ENCODE data around the gene MRTFA.

DNA sequence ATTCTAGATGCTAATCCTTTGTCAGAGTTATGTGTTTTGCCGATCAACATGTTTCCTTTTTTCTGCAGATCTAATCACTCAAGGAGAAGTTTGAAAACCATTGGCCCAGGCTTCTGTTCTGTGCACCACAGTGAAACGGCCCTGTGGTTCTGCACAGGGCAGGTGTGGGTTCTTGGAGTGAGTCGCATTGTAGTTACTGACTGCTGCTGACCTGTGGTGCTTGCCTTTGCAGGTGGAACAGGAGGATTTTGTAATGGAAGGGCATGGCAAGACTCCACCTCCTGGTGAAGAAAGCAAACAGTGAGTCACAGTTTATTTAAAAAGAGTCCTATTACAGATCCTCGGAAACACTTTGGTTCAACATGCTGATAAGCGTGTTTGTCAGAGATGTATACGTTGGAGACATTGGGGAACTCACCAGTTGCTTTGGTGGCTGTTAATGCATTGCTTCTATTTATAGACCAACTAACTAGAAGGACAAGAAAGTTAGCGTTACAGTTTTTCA, 21.8 kb upstream of the TNRC6B start:
- PRO-cap = no peak

- PRO-cap = no peak
Measured at GRCh38 chr22:40181193-40181685, 3.5 kb downstream of the TNRC6B start.

DNA sequence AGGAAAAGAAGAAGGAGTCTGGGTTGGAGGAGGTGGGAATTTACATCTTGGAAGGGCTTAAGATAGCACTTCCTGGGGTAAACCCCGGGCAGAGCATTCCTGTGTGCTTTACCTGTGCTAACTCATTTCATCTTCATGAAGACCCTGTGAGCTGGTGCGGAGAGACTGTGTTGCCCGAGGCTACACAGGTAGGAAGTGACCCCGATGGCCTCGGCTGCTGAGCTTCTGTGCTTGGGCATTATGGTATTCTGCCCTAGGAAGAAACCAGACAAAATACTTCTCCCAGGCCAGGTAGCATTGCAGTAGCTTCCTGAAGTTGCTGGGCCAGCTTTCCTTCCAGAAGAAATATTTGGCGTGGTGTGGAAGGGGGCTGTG, 16.4 kb downstream of the TNRC6B start:
- PRO-cap = no peak

DNA sequence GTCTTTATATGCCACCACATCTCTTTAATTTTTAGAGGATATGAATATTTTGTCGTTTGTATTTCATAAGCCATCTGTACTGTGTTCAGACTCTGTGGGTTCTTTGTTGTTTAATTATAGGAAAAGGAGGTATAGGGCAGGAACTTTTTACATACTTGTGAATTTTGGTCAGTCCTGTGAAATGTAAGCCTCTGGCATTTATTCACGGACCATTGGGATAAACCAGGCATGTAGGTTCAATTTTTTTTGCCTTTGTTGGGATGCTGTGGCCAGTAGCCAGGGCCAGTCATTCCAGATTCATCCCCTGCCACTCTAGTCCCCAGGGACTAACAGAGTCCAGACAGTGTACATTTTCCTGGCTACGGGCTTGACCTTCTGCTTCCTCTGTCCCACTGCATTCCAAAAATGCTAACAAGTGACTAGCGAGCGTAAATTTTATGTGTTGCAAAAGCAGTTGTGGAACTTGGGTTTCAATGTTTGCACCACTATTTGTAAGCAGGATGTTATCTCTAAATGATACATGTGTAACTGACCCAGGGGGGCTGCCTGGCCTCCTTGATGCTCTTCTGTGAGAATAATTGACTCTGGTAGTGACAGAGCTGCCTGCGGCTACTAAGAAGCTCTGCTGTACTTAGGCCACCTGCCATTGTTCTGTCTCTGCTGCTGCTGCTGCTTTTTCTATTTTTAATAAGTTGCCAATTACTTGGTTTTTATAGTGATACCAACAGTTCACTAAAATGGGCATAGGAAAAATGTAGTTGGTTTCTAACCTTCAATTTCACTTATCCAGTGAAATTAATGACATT, 26.6 kb downstream of the TNRC6B start:
- PRO-cap = no peak

DNA sequence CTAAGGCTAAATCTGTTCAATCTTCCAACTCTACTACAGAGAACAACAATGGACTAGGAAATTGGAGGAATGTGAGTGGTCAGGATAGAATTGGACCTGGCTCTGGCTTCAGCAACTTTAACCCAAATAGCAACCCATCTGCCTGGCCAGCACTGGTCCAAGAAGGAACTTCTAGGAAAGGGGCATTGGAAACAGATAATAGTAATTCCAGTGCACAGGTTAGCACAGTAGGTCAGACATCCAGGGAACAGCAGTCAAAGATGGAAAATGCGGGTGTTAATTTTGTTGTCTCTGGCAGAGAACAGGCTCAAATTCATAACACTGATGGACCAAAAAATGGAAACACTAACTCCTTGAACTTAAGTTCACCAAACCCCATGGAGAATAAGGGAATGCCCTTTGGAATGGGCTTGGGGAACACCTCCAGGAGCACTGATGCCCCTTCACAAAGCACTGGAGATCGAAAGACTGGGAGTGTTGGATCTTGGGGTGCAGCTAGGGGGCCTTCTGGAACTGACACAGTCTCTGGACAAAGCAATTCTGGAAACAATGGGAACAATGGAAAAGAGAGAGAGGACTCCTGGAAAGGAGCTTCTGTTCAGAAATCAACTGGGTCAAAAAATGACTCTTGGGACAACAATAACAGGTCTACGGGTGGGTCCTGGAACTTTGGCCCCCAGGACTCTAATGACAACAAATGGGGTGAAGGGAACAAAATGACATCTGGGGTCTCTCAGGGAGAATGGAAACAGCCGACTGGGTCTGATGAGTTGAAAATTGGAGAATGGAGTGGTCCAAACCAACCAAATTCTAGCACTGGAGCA, 81.1 kb upstream of the ADSL start:
- PRO-cap = no peak

- PRO-cap = no peak
Measured at GRCh38 chr22:40289892-40290626, 56.2 kb upstream of the ADSL start.

DNA sequence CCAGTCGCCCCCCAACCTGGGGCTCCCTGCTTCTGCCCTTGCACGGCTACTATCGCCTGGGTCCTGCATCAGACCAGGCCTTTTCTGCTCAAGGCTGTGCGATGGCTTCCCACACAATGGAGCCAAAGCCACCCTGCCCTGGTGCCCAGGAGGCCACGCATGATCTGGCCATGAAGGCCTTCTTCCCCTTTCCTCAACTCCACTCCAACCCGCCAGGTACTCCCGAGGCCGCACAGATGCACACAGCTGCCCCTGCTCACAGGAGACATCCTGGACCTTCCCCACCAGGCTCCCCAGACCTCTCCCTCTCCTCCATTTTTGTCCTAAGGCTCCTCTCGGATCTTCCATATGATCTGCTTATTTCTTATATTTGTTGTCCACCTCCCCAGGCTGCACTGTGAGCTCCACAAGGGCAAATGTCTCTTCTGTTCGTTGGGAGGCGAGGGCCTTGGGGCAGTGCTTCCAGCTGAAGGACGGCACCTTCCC, 46.0 kb downstream of the SGSM3 start:
- PRO-cap = no peak

DNA sequence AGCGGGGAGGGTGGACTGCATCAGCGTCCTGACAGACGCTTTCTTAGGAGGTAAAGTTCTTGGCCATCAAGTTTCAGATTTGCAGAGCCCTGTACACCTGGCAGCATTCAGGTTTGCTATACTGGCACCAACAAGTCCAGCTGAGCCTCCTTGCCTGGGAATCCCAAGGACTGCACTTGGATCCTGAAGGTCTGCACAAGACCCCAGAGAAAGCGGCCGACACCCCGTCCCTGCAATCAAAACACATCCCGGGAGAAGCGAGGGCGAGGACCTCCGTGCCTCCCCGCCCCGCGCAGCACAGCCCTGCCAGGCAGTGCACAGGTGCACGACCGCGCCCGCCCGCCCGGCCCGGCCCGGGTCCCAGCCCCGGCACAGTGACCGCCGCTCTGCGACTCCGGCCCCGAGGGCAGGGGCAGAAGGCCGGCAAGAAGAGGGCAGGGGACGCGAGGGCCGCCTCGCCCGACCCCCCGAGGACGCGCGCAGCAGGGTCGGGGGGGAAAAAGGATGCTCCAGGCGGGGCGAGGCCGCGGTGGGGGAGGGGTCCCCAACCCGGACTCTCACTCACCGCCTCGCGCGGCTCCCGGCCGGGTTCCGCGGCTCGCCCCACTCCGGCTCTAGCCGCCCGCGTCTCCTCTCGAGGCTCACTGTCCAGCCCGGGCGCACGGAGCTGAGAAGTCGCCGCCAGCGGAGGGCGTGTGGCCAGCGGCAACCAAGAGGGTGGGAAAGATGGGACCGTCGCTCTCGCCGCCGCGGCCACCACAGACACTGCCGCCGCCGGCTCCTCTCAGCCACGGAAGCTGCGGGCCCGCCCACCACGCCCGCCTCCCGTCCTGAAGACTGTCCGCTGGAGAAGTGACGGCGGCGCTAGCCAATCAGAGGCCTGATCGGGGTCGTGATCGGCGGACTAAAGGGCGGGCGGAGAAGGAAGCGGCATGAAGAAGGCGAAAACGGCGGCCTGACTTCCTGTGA, at the start of gene MRTFA:
TSS of gene MRTFA (minus strand) at position 807 of the 969 bp plus-strand sequence.
- PRO-cap = unidirectional peak, plus-strand start at position 560 of the sequence; bidirectional peak, plus-strand start outside the sequence, minus-strand start at position 764 of the sequence

GRCh38 chr22:40654553-40655219, 18.2 kb upstream of the MRTFA start:
- PRO-cap = no peak

GRCh38 chr22:40694318-40695019, 15.2 kb downstream of the MCHR1 start:
- PRO-cap = no peak

- PRO-cap = no peak
Measured at GRCh38 chr22:40732547-40733139, 53.4 kb downstream of the MCHR1 start.

DNA sequence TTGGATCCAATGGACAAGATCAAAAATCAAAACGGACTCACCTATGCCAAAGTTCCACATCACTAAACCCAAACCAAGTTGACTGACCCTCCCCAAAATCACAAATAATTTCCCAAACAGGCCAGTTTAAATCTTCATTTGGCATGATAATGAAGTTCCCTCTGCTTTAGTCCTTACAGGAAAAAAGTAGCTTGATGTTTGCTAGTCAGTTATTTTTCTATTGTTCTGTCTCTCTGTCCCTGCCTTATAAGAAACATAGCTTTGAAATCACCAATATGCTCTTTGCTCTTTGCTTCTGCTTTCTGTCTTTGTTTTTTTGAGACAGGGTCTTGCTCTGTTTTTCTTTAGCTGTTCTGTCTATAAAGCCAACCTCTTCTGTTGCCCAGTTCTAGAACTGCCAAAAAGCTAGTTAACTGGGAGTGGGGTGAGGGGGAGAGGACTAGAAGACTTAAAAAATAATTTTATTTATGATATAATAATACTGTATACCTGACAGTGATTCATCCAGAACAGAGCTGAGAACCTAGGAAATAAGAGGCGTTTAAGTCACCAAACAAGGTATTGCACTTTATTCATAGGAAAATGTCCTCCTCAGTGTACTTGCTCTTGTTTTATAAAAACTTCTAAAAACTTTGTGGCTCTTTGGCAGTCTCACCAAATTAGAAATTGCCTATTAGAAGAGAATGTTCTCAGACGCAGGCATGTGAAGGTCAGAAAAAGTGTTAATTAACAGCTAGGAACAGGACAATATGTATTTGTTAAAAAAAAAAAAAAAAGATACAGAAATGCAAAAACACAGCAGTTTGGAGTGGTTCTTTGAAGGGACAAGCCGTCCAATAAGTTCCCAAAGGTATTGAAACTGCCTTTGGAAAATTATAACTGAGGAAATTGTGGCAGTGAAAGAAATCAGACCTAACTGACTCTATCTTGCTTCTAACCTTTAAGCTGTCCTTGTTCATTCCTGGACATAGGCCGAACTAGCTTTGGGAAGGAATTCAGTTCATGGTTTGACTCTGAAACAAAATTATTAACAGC, 68.1 kb downstream of the SLC25A17 start:
- PRO-cap = no peak

GRCh38 chr22:40953257-40953991, 2.2 kb downstream of the RBX1 start:
- PRO-cap = no peak

- PRO-cap = no peak
Measured at GRCh38 chr22:41248714-41249173, 8.0 kb upstream of the CHADL start.

DNA sequence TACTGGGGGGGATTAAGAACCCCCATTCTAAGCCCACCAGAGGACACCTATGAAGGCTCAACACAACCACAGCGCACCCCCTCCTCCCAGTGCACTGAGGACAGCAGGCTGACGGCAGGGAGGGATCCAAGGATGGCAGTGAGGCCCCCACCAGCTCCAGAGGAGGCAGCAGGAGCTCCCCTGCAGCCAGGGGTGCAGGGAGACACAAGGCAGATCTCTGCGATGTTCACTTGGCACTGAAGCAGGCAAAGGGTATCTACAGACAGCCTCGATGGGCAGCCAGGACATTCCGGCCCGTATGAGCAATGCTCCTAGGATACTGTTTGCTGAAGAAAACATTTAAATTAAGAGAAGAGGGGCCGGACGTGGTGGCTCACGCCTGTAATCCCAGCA, 19.5 kb upstream of the CHADL start:
- PRO-cap = no peak

DNA sequence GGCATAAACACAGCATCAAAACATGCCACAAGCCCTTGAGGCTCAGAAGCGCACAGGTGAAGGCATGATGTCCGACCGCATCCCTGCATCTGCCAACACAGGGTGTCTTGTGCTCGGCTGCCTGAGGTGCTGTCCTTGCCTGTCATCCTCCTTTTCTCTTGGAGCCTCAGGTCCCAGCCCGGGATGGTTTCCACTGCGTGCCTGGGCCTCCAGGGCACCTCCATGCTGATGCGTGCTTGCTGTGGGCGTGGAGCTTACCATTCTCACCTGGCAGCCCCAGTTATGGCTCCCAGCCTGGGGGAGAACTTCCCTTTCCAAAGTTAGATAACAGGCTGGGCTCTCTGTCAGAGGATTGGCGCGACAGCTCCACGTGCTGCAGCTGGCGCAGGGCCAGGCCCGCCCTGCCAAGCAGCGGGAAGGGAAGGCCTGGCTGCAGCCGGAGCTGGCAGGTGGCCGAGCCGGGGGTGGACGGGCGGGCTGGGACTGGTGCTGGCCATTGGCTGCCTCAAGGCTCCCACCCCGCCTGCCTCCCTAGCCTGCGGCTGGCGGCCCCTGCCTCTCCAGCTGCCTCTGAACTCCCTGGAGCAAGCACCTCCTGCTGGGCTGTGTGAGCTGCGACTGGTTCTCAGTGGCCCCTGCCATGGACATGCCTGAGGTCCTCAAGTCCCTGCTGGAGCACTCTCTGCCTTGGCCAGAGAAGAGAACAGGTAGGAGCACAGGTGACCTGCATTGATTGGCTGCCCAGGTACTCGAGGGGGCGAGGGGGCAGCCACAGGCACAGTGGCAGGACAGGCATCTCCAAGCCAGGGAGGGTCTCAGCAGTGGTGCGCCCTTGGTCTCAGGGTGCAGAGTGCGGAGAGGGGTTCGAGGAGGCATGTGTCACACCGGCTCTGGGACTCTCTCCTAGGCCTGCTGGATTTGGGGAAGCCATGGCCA, 14.6 kb upstream of the TEF start:
- PRO-cap = bidirectional peak, plus-strand start at position 407 of the sequence, minus-strand start at position 296 of the sequence

DNA sequence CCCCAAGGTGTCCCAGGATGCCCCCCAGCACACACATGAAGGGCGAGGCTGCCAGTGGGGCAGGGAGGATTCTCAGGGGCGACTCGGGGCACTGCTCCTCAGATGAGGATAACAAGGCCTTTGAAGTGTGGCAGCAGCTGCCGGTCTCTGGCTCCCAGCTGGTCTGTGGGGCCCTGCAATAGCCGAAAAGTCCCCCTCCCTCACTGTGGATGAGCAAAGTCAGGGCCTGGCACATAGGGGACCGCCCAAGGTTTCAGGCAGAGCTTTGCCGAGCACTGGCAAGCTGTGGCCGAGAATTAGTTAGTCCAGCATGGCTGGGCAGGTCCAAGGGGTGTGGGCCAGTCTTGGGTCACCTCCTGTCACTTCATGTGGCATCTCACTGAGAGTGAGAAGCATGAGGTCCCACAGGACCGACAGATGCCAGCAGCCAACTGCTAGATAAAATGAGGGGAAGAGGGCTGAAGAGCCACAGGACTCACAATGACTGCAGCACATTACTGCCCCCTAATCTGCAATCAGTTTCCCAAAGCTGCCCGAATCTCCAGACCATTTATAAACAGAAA, 12.6 kb upstream of the TEF start:
- PRO-cap = no peak

GRCh38 chr22:41380844-41381340, 850 bp upstream of the TEF start:
- PRO-cap = bidirectional peak, plus-strand start at chr22:41381090, minus-strand start at chr22:41381069; bidirectional peak, plus-strand start at chr22:41381532, minus-strand start at chr22:41381286

- PRO-cap = no peak
Measured at GRCh38 chr22:41394279-41394843, 12.6 kb downstream of the TEF start.

DNA sequence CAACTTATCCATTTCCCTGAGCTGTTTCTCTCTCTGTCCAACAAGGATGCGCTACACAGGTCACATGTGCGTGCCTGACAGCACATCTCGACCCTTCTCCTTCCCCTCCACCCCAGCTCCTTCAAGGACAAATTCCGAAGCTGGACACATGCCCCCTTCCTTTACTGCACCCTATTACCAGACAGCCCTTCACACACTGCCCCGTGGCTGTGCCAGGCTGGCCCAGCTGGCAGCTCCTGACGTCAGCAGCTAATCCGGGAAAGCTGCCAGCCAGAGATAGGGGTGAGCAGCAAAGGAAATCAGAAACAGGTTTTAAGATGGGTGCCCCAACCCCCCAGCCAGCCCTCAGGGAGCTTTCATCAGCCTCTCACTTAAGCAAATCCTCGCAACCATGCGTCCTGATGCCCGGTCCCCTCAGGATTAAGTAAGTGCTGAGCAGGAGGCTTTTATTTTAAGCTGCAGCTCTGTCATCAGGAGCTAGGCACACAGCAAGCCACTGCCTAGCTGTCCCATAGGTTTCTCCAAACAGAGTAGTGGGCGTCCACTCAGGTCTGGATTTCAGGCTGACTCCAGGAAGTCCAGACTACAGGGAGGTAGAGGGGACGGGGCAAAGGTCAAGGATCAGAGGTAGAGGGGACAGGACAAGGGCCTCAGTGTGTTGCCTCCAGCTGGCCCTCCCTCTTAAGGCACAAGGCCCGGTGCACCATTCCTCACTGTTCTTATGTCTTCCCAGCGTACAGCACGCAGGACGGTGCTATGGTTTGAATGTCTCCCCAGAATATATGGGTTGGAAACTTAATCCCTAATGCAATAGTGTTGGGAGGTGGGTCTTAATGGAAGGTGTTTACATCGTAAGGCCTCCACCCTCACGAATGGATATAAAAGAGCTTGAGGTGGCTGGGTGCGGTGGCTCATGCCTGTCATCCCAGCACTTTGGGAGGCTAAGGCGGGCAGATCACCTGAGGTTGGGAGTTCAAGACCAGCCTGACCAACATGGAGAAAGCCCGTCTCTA, 20.5 kb downstream of the TEF start:
- PRO-cap = bidirectional peak, plus-strand start at position 399 of the sequence, minus-strand start at position 198 of the sequence; bidirectional peak, plus-strand start at position 877 of the sequence, minus-strand start at position 756 of the sequence